H4 (cell line): Measurements from ENCODE around the gene SLC51A.

GRCh38 chr3:195243649-195244117 lies 27.3 kb downstream of the XXYLT1 start:
- RAMPAGE, long total RNA: no peak

DNA sequence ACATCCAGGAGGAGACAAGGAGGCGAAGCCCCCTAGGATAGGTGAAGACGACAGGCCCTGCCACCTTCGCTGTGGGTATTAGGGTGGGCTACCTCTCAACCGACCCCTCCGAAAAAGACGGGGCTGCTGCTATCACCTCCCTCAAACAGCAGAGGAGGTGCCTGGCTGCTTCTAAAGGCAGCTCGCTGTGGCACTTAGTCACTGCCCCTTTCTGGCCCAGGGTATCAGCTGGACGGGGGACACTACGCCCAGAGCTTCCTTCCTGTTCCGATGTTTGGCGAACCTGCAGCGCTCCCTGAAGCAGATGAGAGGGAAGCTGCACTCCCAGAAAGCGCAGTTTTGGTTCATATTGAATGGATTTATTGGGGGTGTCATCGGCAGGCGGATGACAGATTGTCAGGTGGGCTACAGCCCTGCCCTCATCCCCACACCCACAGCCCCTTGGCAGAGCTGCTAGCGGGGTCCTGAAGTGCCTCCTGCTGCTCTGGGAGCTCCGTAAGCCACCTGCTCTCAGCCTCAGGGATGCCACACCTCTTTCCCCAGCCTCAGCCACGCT lies 10.3 kb downstream of the XXYLT1 start:
- RAMPAGE, long total RNA: no peak

DNA sequence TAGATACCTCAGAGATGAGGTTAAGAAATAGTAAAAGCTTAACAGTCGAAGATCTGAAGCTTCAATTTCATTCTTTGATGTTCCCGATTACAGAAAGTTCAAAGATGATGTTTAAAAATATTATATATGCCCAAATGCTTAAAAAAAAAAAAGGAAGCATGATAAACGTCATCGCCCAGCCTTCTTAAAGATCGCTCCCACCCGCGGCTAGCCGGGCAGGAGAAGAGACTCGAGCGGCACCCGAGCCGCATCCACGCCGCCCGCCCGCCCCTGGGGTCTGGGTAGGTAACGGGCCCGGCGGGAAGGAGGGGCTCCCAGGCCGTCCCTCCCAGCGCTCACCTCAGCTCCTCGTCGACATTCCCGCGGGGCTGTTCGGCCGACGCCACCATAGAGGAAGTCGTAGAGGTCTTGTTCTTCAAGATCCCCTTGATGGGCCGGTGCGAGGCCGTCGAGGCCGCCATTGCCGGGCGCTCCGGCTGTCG lies 519 bp downstream of the PPP1R2 start:
- RAMPAGE, long total RNA: no peak

- RAMPAGE, long total RNA: no peak
Observed at GRCh38 chr3:195563652-195563851, 20.2 kb downstream of the APOD start.

- RAMPAGE, long total RNA: no peak
Observed at GRCh38 chr3:195573829-195574059, 10.0 kb downstream of the APOD start.

- RAMPAGE, long total RNA: no peak
Observed at GRCh38 chr3:195689369-195690095, 31.2 kb upstream of the MUC20 start.

DNA sequence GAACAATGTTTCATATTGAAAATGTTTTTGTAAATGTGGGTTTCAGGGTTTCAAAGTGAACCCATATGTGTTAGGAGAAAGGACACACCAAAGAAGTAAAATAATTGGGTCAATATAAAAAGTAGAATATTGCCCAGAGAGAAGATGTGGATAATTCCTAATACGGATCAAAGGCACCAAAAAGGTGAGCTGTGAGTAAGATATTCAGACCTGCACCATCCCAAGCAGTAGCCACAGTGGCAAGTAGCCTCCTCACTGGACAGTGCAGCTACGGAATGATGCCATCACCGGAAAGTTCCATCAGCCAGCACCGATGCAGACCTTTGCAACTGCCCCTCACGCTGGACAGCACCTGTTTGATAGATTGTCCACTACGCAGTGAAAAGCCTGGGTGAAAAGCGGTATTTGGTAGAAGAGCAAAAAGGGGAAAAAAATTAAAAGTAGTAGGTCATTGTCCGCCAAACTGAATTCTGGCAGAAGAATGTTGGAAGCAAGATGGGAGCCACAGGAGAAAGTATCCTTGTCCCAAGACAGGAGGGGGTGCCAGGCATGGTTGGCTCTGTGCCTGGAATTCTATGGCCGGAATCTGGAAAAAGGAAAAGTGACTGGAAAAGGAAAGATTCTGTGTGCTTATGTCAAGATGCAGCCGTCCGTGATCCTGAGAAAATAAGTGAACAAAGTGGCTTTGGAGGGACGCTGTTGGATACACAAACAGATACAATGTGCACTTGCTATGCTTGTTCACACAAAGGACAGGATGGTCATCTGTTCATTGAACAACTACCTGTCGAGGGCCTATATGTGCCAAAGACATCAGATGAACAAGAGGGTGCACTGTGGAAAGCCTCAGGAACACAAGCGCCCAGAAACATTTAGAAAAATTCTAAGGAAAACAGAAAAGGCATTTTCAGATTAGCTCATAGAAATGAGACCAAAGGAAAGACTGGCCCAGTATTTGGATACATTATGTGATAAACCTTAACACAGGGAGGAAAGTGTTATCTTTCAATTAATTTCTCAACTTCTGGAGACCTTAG lies 28.6 kb upstream of the MUC20 start:
- RAMPAGE, long total RNA: no peak

- RAMPAGE, long total RNA: no peak
Observed at GRCh38 chr3:195747736-195748256, 27.0 kb downstream of the MUC20 start.

GRCh38 chr3:195806053-195806871 lies 5.5 kb downstream of the MUC4 start:
- RAMPAGE, long total RNA: no peak

GRCh38 chr3:195885815-195886961 lies 22.2 kb downstream of the TNK2 start:
- RAMPAGE, long total RNA: no peak

GRCh38 chr3:195911289-195911725 lies 3.0 kb upstream of the TNK2 start:
- RAMPAGE, long total RNA: no peak

- RAMPAGE, long total RNA: no peak
Observed at GRCh38 chr3:195921116-195921723, 12.9 kb upstream of the TNK2 start.

DNA sequence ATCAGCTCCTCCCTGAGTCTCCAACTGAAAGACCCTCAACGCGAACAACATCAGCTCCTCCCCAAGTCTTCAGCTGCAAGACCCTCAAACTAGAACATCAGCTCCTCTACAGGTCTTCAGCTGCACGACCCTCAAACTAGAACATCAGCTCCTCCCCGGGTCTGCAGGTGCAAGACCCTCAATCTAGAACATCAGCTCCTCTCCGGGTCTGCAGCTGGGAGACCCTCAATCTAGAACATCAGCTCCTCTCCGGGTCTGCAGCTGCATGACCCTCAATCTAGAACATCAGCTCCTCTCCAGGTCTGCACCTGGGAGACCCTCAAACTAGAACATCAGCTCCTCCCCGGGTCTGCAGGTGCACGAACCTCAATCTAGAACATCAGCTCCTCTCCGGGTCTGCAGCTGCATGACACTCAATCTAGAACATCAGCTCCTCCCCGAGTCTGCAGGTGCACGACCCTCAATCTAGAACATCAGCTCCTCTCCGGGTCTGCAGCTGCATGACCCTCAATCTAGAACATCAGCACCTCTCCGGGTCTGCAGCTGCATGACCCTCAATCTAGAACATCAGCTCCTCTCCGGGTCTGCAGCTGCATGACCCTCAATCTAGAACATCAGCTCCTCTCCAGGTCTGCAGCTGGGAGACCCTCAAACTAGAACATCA lies 36.2 kb upstream of the TNK2 start:
- RAMPAGE, long total RNA: no peak

DNA sequence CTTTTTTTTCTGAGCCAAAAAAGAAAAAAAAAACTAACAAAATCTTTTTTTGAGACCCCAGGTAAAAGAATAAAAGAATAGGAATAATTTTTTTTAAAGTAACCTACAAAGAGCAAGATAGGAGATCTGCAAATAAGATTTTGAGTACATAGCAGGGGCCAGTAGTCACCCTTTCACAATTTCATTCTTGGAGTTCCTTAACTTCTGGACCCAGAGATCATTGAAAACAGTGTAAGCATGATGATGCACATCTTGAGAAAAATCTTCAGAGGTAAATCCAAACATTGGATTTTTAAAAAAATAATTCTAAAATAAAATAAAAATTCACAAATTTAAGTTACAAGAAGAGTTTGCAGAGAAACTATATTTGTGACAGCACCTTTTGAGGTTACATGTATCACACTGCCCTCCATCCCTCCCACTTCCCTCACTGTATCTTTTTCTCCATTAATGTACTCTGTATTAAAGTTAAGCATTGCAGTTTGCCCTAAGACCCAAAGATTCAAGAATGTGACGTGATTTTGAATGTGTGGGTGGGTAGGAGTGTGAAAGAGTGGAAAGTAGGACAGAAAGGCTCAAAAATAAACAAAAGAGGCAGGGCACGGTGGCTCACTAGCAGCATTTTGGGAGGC lies 18.7 kb downstream of the TFRC start:
- RAMPAGE, long total RNA: no peak

DNA sequence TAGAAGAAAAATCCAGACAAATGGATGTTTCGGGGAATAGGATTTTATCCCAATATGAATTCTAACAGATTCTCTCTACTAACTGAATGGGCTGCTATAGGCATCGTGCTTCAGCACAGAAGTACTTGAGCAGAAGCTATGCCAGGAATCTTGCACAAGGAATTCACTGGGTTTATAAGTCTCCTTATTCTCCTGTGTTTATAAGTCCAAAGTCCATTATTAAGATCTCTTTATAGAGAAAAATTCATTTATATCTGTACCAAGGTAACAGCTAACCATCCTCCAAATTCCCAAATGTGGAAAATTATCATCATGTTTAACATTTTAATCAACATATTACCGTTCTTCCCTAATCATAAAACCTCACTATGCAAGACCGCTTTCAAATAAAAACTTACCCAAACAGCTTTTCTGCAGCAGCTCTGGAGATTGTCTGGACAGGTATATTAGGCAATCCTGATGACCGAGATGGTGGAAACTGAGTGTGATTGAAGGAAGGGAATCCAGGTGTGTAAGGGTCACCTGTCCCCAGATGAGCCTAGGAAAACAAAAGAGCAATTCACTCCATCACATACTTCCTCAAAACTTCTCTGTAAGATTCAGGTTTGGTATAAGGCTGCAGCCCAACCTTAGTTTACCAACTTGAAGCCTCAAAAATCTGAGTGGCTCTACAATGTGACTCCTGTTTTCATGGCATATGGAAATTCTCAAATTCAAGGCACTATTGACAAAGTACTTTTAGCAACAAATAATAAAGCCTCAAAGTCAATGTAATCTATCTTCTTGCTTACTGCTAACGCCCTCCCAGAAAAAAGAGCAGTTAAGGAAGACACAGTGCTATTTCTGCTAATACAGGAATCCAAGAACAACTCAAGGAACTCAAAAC lies 14.5 kb downstream of the TFRC start:
- RAMPAGE, long total RNA: no peak

GRCh38 chr3:196080902-196081966 lies 656 bp downstream of the TFRC start:
- RAMPAGE, long total RNA: no peak

- RAMPAGE, long total RNA: no peak
Observed at GRCh38 chr3:196115624-196116215, 33.8 kb upstream of the TFRC start.

DNA sequence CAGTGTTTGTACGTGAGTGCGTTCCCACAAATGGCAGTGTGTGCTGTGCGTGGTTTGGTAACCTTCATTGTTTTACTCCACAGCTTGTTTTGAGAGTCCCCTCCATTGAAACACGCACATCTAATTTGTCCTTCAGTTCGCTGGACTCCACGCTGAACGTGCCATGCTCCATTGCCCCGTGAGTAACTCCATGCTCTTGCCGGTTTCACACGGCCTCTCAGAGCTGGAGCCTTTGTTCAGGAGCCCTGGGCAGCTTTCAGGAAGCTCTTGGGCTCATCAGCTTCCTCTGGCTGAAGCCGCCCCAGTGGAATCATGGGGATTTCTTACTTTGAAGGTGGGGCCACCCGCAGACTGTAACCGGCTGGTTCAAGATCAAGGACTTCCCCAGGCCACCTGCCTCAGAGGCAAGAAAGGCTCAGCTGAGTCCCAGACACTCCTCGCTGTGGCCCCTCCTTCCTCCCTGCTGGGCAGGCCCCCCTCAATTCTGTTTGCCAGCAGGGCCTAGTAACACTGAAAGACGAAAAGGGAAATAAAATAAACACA lies 51.3 kb downstream of the ZDHHC19 start:
- RAMPAGE, long total RNA: no peak

GRCh38 chr3:196202206-196203034 lies 8.8 kb downstream of the ZDHHC19 start:
- RAMPAGE, long total RNA: no peak

DNA sequence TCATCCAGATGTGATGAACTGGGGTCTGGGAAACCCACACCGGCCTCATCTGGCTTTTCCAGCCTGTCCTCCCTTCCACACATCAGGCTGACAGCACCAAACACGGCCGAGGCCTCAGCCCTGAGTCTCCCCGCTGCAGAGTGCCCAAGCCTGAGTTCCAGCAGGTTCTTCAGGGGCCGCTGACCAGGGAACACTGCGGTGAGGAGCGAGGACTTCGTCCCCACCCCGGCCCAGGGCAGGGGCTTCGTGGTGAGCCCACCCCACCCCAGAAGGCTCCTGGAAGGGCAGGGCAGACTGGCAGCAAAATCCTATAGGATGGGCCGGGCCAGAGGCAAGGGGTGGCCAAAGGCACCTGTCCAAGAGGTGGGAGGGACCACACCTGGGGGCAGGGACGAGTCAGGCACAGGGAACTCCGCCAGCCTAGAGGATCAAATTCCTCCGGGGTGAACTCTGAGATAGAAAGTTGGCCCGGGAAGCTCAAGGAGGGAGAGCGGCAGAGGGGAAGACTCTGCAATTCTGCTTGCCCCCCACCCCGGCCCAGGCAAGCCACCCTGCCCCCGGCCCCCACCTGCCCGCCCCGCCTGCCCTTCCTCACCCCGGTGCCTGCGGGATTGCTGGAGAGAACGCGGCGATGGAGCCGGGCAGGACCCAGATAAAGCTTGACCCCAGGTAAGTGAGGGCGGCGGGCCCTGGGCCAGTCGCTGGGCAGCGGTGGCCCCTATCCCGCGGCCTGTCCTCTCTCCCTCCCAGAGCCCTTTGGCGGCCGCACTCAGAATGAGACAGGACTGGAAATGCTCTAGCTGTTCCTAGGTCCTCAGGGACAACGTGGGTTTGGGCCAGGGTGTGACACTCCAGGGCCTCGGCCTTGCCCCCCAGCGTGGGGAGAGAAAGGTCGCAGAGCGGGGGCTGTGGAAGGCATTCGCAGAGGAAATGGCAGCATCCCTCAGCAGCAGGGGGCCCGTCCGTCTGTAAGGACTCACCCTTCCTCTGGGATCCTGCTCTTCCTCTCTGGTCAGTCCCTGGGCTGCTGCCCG lies at the start of gene SLC51A:
Gene SLC51A, plus strand, starts transcription at position 453 of the 1,034 bp plus-strand sequence.
- RAMPAGE, long total RNA: no peak